ENCODE measurements around the gene ACP7.

GRCh38 chr19:38496871-38497612 lies 63.6 kb downstream of the RYR1 start:
- RAMPAGE, long total RNA = no peak
- RRBS = 65% methylated on average over 7 of the region's 30 CpGs

DNA sequence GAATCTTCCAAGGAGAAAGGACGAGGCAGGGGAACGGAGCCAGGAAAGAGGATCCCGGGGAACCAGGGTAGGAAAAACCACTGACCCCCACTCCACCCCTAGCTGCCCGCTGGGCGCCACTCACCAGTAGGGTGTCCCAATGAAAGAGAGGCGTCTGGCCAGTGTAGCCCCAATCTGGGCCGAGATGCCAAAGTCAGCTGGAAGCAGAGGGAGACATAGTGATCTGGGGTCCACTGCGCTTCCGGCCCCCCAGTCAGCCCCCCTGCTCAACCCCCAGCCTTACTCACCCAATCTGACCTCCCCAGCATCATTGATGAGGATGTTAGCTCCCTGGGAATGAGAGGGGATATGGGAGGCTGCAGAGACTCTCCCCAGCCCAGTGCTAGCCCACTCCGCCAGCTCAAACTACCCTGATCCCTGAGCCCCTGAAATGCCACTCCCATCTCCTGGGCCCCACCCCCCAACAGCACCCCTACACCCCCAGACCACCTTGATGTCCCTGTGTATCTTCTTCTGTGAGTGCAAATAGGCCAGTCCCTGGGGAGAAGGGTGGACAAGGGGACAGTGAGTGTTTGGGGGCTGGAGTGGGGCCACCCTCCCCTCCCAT lies 3.9 kb downstream of the MAP4K1 start:
- RAMPAGE, long total RNA = no peak
- RRBS = no CpG with 5 or more reads among the region's 10 CpGs

GRCh38 chr19:38640212-38640985 lies 7.0 kb upstream of the ACTN4 start:
- RAMPAGE, long total RNA = no peak
- RRBS = no CpG with 5 or more reads among the region's 16 CpGs

DNA sequence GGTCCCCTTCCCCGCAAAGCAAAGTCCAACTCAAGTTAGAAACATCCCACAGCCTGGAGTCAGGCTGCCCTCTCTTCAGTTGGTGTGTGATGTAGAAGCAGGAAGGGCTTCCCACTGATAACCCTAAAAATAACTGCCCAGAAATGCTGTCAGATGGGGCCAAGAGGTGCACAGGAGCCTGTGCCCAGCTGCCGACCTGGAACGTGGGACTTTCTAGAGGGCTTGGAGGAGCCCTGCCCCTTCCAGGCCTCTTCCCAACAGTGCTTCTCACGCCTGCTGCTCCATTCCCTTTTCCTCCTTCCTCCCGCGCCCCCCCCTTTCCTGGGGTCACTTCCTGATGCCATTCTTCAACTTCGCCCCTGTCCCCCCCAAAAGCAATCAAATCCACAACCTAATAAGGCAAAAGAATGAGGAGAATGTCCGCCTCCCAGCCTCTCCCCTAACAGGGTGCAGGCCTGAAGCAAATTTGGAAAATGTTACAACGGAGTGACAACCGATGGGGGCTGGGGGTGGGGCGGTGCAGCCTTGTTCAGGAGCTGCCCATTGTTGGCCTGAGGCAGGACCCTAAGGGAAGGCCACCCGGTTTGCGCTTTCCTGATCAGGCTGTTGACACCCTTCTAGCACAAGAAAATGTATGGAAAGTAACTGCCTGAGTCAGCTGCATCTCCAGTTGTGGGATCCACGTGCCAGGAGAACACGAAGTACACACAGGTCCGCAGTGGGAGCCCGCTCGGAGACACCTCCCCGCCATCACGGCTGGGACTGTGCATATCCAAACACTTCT lies 18.6 kb downstream of the ACTN4 start:
- RAMPAGE, long total RNA = start-site peak on the minus strand centred at position 63 of the sequence, 62 bp wide, 6 and 6 reads in 2 replicates; start-site peak on the minus strand centred at position 264 of the sequence, 7 bp wide, 10 and 13 reads in 2 replicates
- RRBS = no CpG with 5 or more reads among the region's 20 CpGs

GRCh38 chr19:38717728-38718112 lies 26.6 kb downstream of the CAPN12 start:
- RAMPAGE, long total RNA = no peak
- RRBS = no CpG with 5 or more reads among the region's 9 CpGs

DNA sequence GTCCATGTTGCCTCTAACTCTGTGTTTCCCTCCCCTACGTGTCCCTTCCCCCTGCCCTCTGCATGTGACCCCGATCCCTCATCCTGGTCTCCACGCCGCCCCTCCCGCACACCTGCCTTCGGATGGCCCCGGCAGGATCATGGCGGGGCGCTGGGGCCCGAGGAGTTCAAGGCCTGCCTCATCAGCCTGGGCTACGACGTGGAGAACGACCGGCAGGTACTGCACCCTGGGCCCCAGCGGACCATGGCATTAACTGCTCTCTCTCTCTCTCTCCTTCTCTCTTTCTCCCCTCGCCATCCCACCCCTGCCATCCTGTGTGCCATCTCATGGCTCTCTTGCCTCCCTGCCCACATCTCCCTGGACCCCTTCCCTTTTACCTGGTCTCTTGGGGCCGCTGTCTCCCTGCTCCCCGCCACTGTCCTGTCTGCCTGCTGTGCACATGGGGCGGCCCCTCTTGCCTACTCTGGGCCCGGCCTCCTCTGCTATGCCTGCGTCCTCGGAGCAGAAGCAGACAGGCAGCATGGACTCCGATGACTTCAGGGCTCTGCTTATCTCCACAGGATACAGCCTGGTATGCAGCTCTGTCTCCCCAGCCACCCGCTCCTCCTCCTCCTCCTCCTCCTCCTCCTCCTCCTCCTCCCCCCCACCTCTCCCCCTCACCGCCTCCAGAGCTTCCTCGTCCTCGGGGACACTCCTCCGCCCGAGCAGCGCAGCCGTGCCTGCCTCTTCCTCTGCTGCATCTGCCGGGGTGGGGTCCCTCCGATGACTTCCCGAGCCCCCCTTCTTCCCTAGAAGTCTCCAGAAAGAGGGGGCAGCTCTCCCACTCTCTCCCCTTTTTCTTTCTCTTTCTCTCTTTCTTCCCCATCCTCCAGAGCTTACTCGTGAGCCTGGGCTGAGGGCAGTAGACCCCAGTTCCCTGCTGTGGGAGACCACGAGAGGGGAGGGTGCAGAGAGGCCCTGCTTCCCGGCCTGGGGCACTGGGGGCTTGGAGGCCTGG lies 16.2 kb downstream of the CAPN12 start:
- RAMPAGE, long total RNA = no peak
- RRBS = 67% methylated on average over 5 of the region's 37 CpGs

- RAMPAGE, long total RNA = no peak
- RRBS = no CpG with 5 or more reads among the region's 16 CpGs
Observed at GRCh38 chr19:38752691-38753669, 8.7 kb upstream of the CAPN12 start.

GRCh38 chr19:38850740-38851074 lies 921 bp upstream of the HNRNPL start:
- RAMPAGE, long total RNA = no peak
- RRBS = no CpG with 5 or more reads among the region's 9 CpGs

GRCh38 chr19:38870879-38871346 lies 7.2 kb downstream of the RINL start:
- RAMPAGE, long total RNA = no peak
- RRBS = no CpG with 5 or more reads among the region's 11 CpGs

DNA sequence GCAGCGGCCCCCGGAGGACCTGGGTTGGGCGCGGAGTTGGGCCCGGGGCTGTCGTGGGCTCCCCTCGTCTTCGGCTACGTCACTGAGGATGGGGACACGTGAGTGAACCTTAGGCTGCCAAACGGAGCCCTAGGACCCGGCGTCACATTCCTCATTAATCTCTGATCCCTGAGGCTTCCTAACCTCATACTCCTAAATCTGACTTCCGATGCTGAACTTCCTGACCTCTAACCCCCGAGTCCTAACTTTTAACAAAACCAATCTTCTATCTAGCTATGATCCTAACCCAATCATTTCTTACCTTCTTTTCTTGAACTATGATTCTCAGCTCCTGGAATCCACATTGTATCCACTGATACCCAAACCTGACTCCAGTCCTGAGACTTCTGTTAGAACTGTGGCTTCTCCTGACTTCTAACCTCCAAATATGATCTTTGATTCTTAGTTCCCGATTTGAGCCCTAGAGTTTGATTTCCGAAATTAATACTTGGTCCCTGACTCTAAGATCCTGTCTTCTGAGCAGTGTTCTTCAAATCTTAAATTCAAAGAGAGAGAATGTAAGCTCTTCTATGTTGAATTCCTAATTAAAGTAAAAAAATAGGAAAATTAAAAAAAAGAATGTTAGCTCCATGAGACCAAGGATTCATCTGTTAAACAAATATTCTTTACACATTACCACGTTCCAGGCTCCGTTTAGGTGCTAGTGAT lies 499 bp downstream of the NFKBIB start:
- RAMPAGE, long total RNA = no peak
- RRBS = 1% methylated on average over 7 of the region's 19 CpGs

GRCh38 chr19:38934471-38934893 lies 3.7 kb downstream of the MRPS12 start:
- RAMPAGE, long total RNA = no peak
- RRBS = no CpG with 5 or more reads among the region's 3 CpGs

DNA sequence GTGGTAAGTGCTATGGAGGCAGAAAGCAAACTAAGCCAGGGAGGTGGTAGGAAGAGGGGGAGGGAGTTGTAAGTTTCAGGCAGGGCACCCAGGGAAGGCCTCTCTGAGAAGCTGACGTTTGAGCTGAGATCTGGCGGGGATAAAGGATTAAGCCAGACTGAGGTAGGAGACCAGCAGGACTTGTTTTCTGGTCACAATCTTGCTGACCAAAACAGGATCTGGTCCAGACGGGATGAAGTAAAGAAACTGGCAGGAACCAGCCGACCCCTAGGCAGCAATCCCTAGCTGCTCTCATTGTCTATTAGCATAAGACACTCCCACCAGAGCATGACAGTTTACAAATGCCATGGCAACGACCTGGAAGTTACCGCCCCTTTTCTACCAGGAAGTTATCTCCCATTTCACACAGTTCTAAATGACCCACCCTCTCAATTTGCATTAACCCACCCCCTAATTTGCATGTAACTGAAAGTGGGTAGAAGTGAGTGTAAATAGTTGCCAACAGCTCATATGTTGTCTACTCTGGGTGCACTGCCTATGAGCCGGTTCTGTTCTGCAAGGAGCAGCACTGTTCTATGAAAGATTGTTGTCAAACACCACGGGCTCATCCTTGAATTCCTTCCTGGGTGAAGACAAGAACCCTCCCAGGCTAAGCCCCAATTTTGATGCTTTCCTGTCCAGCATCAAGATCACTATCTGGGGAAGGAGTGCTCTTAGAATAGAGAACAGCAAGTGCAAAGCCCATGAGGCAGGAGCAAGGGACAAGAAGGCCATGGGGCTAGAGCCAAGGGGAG lies 13.8 kb upstream of the FBXO27 start:
- RAMPAGE, long total RNA = no peak
- RRBS = no CpG with 5 or more reads among the region's 8 CpGs

GRCh38 chr19:39083661-39084733 lies at the start of gene ACP7:
TSS of gene ACP7 (plus strand) at chr19:39084368.
- RAMPAGE, long total RNA = no peak
- RRBS = 3% methylated on average over 29 of the region's 66 CpGs

DNA sequence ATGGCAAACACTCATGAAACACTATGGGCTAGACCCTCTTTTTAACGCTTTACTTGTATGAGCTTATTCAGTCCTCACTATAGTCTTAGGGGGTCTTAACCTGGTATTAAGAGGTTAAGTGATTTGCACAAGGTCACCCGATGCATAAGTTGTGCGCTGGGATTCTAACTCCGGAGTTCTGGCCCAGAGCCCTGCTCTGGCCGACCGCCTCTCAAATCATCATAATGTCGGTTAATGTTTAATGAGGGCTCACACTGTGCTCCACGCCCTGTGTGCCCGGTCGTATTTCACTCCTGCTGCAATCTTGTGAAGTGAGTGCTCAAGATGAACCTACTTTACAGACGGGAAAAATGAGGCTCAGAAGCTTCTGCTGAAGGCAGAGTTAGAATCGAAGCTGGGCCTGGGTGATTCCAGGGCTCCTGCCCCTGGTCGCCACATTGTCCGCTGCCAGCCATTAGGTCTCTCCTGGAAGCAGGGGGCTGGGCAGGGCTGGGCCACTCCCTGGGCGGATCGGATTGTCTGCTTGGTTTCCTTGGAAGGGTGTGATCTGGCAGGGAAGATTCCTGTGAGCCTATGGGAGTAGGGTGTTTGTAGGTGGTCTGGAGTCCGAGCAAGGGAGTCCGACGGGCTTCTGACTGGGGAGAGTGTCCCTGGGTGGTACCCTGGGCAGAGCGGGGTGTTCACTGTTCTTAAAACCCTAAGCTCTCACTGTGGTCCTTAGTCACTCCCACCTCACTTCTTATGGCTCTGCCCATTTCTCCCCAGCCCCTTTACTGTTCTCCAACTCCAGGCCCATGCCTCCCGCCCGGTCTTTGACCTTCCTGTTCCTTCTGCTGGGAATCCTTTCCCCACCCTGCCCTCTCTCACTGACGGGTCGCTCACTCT lies 1.2 kb downstream of the PAK4 start:
- RAMPAGE, long total RNA = no peak
- RRBS = 8% methylated on average over 8 of the region's 24 CpGs

- RAMPAGE, long total RNA = no peak
- RRBS = no CpG with 5 or more reads among the region's 3 CpGs
Observed at GRCh38 chr19:39164534-39164771, 32.3 kb upstream of the NCCRP1 start.

- RAMPAGE, long total RNA = no peak
- RRBS = no CpG with 5 or more reads among the region's 2 CpGs
Observed at GRCh38 chr19:39196582-39196861, 242 bp upstream of the NCCRP1 start.

GRCh38 chr19:39351362-39352030 lies 9.3 kb downstream of the SAMD4B start:
- RAMPAGE, long total RNA = no peak
- RRBS = no CpG with 5 or more reads among the region's 3 CpGs

- RAMPAGE, long total RNA = no peak
- RRBS = no CpG with 5 or more reads among the region's 1 CpG
Observed at GRCh38 chr19:39387148-39387684, 3.7 kb downstream of the PAF1 start.

- RAMPAGE, long total RNA = no peak
- RRBS = 2% methylated on average over 8 of the region's 31 CpGs
Observed at GRCh38 chr19:39406965-39407485, 378 bp downstream of the ZFP36 start.

DNA sequence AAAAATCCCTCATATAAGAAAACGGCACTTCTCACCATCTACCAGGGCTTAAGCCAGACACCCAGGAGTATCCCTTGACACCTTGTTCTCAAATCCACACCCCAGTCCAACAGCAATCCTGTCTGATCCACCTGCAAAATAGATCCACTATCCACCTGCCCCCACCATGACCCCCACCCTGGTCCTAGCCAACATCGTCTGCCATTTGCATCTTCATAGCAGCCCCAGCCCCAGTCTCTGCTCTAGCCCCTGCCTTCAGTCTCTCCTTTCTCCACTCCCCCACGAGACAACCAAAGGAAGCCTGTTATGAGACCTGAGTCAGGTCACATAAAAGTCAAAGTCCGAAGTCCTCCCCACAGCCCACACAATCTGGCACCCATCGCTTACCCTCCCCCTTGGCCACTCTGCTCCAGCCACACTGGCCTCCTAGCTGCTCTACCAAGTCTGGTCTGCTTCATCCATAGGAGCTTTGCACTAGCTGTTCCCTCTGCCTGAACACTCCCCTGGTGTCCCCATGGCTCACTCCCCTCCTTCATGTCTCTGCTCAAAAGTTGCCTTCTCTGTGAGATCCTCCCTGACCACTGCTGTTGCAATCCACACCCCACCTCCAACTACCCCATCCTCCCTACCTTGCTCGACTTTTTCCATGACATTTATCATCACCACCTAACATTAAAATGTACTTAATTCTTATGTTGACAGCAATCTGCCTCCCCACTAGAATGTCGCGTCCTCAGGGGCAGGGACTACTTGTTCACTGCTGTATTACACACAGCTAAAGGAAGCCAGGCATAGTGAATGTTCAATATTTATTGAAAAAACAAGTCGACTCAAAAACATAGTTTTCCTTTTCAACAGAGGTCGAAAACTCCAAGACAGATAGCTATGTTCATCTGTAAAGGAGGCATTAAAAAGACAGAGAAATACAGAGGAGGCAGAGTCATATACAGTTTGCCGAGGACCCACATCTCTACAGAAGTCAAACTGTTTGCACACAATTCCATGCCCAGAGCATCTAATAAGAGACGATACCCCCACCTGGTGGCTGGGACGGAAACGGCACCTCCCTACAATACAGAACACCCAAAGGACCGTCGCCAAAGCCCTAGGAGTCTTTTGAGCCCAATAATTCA lies 1.2 kb upstream of the PLEKHG2 start:
- RAMPAGE, long total RNA = no peak
- RRBS = no CpG with 5 or more reads among the region's 16 CpGs